ENCODE data around the genes NME4 and ANTKMT.

DNA sequence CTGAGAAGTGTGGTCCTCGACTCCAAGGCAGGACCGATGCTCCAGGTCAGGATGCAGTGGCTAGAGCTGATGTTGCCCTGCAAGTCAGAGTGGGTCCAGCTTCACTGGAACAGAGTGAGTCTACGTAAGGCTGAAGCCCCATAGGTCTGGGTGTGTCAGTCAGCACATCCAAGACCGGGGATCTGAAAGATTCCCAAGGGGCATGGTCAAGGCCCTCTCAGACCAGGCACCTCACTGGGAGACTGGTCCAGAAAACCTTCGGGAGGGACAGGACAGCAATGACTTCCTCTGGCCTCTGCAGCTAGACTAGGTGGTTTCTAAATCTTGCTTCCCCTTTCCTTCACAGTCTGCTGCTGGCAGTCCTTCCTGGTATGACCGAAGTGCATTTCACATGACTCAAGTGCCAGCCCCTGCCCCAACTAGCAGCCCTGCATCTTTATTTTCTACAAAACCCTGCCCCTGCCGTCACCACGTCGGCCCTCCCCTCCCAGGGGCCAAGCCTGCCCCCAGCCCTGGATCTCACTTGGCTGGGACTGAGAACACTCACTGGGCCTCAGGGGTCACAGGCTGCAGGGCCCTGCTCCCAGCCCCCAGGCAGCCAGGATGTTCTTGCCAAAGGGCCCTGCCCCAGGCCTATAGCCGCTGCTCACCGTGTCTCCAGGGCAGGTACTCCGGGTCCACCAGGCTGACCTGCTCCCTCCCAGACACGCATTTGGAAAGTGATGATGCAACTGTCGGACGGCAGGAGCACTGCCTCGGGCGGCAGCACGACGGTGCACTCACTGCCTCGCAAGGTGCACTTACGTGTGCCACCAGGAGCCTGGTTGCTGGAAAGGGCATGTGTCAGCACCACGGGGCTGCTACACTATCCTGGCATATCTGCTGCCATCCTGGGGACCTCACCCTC, 18.3 kb downstream of the POLR3K start:
- RRBS: no CpG with 5 or more reads among the region's 22 CpGs

DNA sequence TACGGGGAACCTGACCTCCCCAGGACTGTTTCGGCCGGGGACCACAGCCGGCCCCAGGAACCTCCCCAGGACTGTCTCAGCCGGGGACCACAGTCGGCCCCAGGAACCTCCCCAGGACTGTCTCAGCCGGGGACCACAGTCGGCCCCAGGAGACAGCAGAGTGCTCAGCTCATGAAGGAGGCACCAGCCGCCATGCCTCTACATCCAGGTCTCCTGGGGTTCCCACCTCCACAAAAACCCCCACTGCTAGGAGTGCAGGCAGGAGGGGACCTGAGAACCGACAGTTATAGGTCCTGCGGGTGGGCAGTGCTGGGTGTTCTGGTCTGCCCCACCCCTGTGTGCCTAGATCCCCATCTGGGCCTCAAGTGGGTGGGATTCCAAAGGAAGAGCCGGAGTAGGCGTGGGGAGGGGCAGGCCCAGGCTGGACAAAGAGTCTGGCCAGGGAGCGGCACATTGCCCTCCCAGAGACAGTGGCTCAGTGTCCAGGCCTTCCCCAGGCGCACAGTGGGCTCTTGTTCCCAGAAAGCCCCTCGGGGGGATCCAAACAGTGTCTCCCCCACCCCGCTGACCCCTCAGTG, 4.4 kb downstream of the RHBDF1 start:
- RRBS: 69% methylated on average over 3 of the region's 17 CpGs

DNA sequence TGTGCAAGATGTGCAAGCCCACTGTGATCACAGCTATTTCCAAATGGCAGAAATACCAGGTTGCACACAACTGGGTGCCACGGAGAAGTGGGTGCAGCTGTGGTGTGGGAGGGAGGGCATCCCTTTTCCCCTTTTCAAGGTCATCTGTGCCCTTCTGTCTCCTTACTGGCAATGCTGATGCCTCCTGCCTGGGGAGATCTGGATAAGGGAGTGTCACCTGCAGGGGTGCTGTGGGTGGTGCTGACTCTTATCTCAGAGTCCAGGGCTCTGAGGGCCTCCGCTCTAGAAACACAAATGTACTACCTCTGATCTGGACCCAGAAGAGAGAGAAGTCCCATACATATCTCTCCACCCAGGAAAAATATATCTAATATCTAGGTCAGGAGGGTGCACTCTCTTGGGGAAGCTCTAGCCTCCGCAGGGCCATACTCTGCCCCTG, 18.6 kb downstream of the NPRL3 start:
- RRBS: no CpG with 5 or more reads among the region's 3 CpGs

GRCh38 chr16:189871-190463, 9.7 kb downstream of the HBQ1 start:
- RRBS: 93% methylated on average over 15 of the region's 27 CpGs

GRCh38 chr16:337967-338543, 14.5 kb downstream of the AXIN1 start:
- RRBS: no CpG with 5 or more reads among the region's 20 CpGs

GRCh38 chr16:355005-355441, 2.5 kb upstream of the AXIN1 start:
- RRBS: no CpG with 5 or more reads among the region's 9 CpGs

- RRBS: 93% methylated on average over 5 of the region's 33 CpGs
Measured at GRCh38 chr16:371567-372389, 1.4 kb upstream of the MRPL28 start.

- RRBS: no CpG with 5 or more reads among the region's 28 CpGs
Measured at GRCh38 chr16:378910-380070, 2.5 kb downstream of the PGAP6 start.

- RRBS: no CpG with 5 or more reads among the region's 22 CpGs
Measured at GRCh38 chr16:386543-387377, 5.0 kb upstream of the PGAP6 start.

GRCh38 chr16:396883-398014, at the start of gene NME4:
Gene NME4 (plus strand): TSS chr16:397199.
- RRBS: under 1% methylated on average over 49 of the region's 116 CpGs

GRCh38 chr16:483556-484150, 43.9 kb upstream of the CAPN15 start:
- RRBS: no CpG with 5 or more reads among the region's 11 CpGs

DNA sequence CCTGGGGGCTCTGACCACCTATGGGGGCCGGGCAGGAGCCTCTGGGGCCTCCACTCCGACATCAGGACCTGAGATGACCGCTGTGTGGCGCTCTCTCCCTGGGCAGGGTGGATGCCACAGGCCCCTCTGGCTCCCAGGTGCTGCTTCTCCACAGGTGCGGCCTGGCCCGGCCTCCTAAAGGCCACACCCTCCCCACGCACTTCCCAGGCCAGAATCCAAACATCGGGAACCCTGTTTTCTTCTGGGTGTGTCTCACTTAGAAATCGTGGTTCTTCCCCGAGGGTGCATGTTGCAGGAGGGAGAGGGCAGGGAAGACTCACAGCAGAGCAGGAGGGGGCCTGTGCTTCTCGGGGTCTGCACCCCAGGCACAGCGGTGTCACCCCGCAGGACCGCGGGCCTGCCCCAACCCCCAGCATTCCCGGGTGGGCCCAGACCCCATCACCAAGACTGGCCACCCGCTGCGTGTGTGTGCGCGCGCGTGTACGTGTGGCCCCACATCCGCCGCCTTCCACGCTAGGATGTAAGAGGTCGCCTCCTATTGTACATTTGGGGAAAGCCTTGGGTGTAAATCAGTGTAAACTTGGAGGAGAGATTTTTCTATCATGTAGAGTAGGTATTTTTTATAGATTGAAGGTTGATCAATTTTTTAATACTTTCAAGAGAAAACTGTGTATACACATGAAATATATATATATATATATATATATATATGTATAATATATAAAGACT, 5.8 kb upstream of the CAPN15 start:
- RRBS: no CpG with 5 or more reads among the region's 27 CpGs

DNA sequence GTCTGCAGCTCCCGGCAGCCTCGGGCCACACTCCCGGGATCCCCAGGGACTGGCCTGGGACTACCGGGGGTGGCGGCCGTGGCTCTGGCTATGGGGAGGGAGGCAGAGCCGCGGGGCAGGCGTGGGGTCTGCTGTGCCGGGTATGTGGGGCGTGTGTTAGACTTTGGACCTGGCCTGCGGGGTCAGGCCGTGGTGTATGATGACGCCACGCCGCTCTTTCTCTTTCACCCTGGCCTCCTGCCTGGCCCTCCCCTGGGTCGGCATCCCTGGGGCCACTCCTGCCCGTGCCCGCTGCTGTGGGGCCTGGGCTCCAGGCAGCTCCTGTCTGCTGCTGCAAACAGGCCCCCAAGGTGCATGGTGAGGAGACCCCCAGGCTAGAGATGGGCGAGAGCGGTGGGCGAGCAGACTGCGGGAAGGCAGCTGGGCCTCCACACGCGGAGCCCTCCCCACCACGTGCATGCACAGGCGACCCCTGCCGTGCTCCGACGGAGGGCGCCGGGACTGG, 15.8 kb downstream of the CAPN15 start:
- RRBS: 83% methylated on average over 7 of the region's 32 CpGs

- RRBS: 81% methylated on average over 5 of the region's 40 CpGs
Measured at GRCh38 chr16:665401-666451, 2.2 kb upstream of the RHOT2 start.

DNA sequence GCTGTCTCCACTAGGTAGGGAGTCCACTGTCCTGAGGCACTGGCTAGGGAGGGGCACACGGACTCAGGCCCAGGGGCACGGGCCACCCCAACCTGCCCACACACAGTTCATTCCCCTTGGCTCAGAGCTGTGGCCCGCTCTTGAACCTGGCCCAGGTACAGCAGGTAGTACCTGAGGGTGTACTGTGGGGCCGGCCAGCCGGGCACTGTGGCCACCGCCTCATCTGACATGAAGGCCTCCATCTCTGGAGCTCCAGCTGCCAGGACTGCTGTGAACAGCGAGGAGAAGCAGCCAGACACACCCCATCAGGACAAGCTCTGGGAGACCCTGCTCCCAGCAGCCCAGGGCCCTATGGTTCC, 1.5 kb upstream of the STUB1 start:
- RRBS: no CpG with 5 or more reads among the region's 7 CpGs

GRCh38 chr16:683516-684000, 576 bp downstream of the JMJD8 start:
- RRBS: 11% methylated on average over 17 of the region's 40 CpGs

DNA sequence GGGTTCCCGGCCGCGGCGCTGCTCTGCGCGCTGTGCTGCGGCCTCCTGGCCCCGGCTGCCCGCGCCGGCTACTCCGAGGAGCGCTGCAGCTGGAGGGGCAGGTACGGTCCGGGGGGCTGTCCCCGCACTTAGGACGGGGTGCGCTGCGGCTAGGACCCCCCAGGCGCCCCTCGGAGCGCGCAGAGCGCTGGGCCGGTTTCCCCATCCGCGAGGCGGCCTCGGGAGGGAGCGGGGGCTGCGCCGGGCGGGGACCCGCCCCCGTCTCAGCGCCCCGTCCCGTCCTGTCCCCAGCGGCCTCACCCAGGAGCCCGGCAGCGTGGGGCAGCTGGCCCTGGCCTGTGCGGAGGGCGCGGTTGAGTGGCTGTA, 358 bp downstream of the METRN start:
- RRBS: 1% methylated on average over 41 of the region's 44 CpGs

DNA sequence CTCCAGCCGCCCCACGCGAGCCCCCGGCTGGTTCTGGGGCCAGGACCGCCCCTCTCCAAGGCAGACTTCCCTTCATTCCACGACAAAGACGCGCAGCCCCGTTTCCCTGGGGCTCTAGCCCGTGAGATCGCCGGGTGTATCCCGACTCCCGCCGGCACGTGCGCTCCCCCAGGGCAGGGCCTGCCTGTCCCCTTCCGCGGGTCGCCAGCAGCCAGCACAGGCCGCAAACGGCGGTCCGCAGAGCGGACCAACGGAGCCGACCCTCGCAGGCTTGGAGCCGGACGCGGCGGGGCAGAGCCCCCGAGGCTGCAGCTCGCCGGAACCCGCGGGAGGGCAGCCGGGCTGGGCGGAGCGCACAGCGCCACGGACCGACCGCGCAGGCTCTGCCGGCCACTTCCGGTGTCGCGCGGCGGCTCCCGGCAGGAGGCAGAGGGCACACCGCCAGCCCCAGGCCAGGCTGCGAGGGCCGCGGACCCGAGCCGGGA, at the start of gene ANTKMT:
Gene ANTKMT (plus strand): TSS at position 393 of the 485 bp plus-strand sequence.
- RRBS: under 1% methylated on average over 27 of the region's 58 CpGs

- RRBS: 82% methylated on average over 5 of the region's 40 CpGs
Measured at GRCh38 chr16:854202-855158, 53.9 kb upstream of the GNG13 start.

- RRBS: 85% methylated on average over 11 of the region's 34 CpGs
Measured at GRCh38 chr16:972284-973044, 1.7 kb upstream of the LMF1 start.

Data from skeletal muscle cell (primary cell).